Mesenchymal stem cell of the bone marrow (primary cell): ENCODE measurements around a stretch of chr13.

- CAGE, long polyA plus RNA, result no peak
These were observed 44.2 kb downstream of the MCF2L start for GRCh38 chr13:113012989-113013927.

- CAGE, long polyA plus RNA, result no peak
These were observed 40.2 kb upstream of the F7 start for GRCh38 chr13:113065277-113065892.

GRCh38 chr13:113138698-113139560 lies 16.3 kb downstream of the F10 start:
- CAGE, long polyA plus RNA, result no peak

DNA sequence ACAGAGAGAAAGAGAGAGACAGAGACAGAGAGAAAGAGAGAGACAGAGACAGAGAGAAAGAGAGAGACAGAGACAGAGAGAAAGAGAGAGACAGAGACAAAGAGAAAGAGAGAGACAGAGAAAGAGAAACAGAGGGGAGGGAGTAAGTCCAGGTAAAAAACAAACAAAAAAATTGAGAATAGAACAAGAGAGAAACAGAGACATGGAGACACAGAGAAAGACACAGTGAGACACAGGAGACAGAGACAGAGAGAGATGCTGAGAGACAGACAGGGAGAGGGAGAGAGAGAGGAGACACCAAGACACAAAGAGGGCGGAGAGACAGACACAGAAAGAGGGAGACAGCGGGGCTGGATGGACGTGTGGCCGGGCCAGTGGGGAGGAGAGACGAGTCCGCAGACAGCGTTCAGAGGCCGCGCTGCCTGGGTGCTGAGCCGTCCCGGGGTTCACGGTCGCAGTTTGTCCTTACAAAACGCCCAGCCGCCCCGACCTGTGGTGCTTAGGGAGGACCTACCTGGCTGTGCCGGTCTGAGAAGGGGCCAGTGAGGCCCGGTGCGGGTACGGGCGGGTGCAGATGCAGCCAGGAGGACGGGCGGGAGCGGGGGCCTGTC lies 5.7 kb upstream of the PROZ start:
- CAGE, long polyA plus RNA, result no peak

DNA sequence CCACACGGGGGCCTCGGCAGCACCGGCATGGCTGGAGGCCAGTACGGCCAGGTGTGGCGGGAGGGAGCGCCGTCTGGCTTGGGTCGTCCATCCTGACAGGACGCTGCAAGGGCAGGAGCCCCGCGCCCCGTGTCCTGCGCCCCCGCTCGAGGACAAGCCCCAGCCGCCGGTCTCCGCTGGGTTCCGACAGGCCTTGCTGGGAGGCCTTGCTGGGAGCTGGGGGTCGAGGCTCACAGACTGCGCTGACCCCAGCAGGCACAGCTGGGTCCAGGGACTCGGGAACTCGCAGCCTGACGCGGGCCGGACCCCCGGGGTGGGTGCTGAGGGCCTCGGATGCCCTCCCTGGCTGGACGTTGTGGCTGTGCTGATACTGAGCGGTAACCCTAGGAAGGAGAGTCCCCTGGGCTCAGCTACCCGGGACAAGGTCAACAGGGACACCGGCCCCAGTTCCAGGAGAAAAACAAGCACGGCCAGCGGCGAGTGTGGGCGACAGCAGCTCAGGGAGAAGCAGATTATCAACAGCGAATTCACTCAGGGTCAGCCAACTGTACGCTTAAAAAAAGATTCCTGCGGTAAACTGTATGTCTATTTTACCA lies 5.1 kb upstream of the PROZ start:
- CAGE, long polyA plus RNA, result no peak

GRCh38 chr13:113218861-113219470 lies 9.6 kb downstream of the CUL4A start:
- CAGE, long polyA plus RNA, result no peak

GRCh38 chr13:113230883-113232123 lies 21.9 kb downstream of the CUL4A start:
- CAGE, long polyA plus RNA, result no peak

DNA sequence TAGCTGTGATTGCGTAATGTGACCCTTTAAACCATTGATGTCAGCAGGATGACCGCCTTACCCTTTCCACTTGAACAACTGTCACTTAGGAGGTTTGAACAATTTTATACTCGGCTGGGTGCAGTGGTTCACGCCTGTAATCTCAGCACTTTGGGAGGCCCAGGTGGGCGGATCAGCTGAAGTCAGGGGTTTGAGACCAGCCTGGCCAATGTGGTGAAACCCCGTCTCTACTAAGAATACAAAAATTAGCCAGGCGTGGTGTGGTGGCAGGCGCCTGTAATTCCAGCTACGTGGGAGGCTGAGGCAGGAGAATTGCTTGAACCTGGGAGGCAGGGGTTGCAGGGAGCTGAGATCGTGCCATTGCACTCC lies 3.0 kb downstream of the LAMP1 start:
- CAGE, long polyA plus RNA, result no peak

DNA sequence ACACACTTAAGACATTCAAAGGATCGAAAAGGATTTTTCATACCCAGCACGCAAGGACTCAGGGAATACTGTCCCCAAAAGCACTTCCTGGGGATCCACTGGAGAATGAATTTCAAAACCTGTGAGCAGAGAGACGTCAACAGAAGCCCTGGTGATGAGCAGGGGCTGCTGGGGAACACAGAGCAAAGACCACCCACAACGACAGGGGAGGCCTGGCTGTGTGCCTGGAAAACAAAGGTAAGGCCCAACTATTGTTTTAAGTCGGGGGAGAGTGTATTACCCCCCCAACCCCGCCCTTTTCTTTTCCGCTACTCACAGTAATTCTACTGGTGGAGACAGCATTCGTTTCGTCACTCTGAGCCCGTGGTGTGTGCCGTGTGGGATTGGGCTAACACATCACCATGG lies 18.5 kb upstream of the ADPRHL1 start:
- CAGE, long polyA plus RNA, result no peak

- CAGE, long polyA plus RNA, result no peak
These were observed 17.5 kb downstream of the DCUN1D2 start for GRCh38 chr13:113472956-113473504.

DNA sequence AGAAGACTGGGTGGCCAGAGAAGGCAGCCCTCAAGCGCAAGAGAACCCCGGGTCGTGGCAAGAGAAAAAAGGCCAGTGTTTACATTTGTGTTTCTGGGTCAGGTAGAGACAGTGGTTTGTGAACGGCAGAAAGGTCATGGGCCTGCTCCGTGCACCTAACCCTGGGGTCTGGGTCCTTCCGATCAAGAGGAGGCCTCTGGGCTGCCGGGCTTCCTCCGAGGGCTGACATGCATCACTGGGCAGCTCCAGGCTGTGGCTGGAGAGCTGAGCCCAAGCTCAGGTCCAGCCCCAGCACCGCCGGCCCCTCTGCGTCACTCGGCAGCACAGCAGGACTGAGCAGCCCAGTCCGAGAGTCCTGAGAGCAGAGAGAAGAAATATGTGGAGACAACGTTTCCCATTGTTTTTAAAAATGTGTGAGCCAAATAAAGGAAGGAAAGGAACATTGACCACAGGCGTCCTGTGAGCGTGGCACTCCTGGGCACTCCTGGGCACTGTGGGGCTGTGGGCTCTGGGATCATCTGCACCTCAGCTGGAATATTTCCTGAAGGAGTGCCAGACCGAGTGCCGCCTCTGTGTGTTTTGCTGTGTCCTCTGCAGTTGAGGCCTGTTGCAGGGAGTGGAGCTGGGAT lies 38.0 kb upstream of the TFDP1 start:
- CAGE, long polyA plus RNA, result no peak

DNA sequence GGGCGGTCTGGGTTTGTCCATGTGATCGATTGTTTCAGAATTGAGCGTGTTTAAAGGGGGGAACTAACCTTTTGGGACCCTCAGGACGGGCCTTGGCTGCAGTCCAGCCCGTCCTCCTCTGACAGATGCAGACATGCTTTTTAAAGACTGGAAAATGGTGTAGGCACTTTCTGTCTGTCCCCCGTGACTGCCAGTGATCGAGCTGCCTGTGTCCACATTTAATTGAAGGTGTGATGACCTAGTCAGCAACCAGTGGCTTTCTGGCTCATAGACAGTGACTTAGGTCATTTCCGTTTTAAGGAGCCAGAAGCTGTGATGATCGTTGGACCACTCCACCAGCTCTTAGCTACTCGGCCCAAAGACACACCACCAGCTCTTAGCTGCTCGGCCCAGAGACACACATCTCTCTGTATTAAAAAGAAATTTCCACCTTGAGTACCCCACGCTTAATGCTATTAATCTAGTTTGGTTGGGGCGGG lies 37.0 kb upstream of the TFDP1 start:
- CAGE, long polyA plus RNA, result no peak

- CAGE, long polyA plus RNA, result no peak
These were observed 17.0 kb downstream of the TFDP1 start for GRCh38 chr13:113601166-113602382.

GRCh38 chr13:113607044-113607734 lies 22.6 kb downstream of the TFDP1 start:
- CAGE, long polyA plus RNA, result no peak

DNA sequence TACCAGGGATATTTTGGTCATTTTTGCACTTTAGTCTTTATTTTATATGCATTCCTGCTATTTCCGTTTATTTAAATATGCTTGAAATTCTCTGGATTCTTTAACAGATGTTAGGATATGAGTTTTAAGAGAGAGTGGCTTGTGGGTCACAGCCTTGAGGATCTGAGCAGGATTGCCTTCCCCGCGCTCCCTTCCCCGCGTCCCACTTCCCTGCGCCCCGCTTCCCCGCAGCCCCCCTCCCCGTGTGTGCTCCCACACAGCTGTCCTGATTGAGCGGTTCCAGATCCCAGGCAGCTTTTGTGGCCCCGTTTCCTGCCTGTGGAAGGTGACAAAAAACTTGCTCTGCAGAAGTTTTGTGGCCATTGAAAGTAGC lies 31.7 kb downstream of the ATP4B start:
- CAGE, long polyA plus RNA, result no peak

DNA sequence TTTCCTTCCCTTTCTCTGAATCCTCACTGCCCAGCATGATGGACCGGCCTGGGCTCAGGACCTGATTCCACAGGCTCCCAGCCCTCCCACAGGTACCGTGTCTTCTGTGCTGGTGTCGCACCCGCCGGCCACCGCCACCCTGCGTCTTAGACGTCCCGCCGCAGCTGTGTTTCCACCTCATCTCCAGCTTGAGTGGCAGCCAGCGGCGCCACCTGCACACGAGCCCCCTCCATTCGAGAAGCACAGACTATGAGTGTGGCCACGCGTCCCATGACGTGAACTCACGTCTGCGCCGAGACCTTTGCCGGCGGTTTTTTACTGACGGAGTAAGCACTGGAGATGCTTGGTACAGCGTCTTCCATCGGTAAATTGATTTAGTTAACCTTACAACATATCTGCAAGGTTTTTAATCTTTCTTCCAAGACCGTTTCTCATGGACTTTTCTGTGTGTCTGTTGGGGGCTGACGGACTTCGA lies 10.1 kb downstream of the ATP4B start:
- CAGE, long polyA plus RNA, result no peak

DNA sequence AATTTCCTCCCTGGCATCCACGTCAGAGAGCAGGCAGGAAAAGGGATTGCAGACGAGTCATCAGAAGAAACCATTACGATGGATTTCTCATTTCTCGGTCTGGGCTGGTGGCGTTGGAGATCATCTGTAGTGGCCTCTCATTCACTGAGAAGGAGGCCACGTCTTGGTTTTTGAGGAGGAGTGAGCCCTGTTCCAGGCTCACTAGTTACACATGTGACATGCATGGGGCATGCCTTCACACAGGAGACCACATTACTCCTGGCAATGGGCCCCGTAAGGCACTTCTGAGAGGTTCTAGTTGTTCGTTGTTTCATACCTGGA lies 27.7 kb downstream of the TMEM255B start:
- CAGE, long polyA plus RNA, result no peak

GRCh38 chr13:113835398-113836025 lies 28.4 kb downstream of the GAS6 start:
- CAGE, long polyA plus RNA, result no peak

DNA sequence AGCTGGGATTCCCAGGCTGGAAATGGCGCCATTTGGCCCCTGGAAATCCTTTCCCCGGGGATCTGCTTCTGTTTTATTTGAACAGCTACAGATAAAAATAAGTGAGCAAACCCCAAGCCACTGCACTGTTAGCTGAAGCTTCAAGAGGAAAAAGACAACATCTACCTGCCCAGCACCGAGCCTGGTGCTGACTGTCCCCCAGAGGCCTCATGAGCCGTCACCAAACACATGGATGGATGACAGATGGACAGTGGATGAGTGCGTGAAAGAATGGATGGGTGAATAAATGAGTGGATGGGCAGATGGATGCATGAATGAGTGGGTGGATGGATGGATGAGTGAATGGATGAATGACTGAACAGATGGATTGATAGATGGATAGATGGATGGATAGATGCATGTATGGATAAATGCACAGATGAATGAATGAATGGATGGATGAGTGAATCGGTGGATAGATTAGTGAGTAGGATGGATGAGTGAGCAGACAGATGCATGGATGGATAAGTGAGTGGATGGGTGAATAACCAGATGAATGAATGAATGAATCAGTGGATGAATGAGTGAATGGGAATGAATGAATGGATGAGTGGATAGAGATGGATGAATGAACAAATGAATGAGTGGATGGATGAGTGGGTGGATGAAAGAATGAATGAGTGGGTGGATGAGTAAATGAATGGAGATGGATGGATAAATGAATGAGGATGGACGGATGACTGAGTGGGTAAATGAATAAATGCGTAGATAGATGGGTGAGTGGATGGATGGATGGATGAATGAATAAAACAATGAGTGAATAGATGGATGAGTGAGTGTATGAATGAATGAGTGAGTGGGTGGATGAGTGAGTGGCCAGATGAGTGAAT lies 13.2 kb downstream of the GAS6 start:
- CAGE, long polyA plus RNA, result no peak

DNA sequence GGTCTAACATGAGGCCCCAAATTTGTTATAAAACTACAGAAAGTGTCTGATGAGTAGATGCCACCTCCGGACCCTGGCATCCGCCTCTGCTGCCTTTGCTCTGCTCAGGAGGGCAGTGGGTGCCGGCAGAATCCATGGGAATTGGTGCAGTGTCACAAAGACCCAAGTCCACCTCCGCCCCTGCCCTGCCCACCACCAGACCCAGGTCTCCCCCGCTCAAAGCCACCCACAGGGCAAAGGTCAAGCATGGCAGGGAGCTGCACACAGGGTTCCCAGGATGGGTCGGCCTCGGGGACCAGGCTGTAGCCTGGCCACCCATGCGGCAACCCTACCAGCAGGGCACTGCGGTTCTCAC lies 11.4 kb downstream of the GAS6 start:
- CAGE, long polyA plus RNA, result no peak